Non-pigmented ciliary epithelial cell (primary cell): ENCODE measurements around the genes ZFP57 and HLA-G.

DNA sequence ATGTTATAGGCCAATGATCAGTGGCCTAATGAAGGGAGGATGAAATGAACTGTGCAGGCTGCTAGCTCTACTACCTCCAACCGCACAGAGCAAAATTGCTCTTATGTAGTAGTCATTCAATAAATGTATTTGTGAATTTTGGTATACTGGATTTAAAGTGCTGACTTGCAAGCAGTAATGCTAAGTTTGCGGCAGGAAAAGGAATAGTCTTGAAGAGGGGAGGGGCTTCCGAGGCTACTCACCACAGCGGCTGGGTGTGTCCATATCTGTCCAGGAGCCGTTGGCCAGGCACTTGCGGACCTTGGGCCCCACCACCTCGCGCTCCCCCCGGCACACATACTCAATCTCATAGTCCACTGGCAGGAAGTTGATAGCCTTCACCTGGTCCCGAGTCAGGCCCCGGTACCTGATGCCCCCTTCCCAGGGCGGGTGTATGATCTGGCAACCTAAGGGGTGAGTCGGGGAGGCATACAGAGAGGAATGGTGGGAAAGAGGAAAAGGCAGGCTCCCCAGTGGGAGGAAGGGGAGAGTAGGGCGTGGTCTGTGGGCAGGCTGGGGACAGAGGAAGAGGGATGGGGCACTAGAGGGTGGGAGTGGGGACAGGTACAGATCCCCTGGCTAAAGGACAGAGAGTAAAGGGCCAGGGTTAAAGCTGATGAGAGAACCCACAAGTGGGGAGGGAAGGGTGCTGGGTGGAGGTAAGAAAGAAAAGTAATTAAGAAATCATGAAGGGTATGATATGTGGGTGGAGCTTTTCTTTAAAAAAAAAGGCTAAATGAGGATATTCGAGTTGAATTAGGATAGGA lies 1.6 kb downstream of the GABBR1 start:
- RRBS: 31% methylated on average over 3 of the region's 15 CpGs

- RRBS: 55% methylated on average over 2 of the region's 37 CpGs
These were observed at the start of gene ZFP57 for GRCh38 chr6:29680902-29681431. ZFP57 (minus strand) TSS chr6:29681152.

DNA sequence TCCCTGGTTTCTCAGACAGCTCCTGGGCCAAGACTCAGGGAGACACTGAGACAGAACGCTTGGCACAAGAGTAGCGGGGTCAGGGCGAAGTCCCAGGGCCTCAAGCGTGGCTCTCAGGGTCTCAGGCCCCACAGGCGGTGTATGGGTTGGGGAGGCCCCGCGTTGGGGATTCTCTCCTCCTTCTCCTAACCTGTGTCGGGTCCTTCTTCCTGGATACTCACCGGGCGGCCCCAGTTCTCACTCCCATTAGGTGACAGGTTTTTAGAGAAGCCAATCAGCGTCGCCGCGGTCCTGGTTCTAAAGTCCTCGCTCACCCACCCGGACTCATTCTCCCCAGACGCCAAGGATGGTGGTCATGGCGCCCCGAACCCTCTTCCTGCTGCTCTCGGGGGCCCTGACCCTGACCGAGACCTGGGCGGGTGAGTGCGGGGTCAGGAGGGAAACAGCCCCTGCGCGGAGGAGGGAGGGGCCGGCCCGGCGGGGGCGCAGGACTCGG lies at the start of gene HLA-G:
TSS of gene HLA-G (plus strand) at position 327 of the 496 bp plus-strand sequence.
- RRBS: 14% methylated on average over 5 of the region's 30 CpGs

- RRBS: 2% methylated on average over 25 of the region's 56 CpGs
These were observed 15.8 kb upstream of the HLA-A start for GRCh38 chr6:29926396-29926999.

GRCh38 chr6:29941453-29941965 lies 823 bp upstream of the HLA-A start:
- RRBS: no CpG with 5 or more reads among the region's 1 CpG

- RRBS: no CpG with 5 or more reads among the region's 6 CpGs
These were observed 3.1 kb downstream of the HLA-A start for GRCh38 chr6:29945115-29946221.

DNA sequence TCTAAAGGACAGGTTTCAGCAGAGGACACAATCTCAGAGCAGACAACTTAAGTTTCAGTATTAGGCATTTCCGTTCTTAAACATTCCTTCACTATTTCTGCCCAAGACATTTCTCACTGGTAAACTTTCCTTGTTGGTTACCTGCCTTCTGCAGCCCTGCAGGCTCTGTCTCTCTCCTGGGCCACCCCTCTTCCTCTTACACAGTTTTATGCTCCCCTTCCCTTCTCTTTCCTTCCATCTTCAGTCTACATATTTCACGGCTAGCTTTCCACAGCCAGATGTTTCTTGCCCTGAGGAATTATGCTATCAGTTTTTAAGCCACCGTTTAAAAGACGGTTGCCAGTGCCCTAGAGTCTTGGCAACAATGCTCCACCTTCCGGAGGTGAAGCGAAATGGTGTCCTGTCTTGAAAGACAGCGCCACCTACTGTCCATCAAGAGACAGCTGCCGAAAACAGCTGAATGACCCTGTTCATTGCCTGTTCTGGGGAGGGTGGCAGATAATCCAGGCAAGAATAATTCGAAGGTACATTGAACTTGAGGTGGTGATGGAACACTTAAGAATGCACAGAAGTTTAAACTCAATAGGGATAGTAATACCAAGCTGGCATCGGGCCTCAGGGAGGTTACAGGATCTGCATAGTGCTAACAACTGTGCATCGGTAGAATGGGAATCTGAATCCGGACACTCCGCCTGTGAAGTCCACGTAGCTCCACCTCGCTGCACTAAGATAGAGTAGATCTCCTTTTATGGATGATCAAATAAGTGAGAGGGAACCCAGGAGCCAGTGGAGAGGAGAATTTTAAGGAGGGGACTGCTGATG lies 4.9 kb upstream of the TRIM40 start:
- RRBS: no CpG with 5 or more reads among the region's 15 CpGs

- RRBS: no CpG with 5 or more reads among the region's 6 CpGs
These were observed 6.3 kb downstream of the TRIM10 start for GRCh38 chr6:30154696-30155128.

DNA sequence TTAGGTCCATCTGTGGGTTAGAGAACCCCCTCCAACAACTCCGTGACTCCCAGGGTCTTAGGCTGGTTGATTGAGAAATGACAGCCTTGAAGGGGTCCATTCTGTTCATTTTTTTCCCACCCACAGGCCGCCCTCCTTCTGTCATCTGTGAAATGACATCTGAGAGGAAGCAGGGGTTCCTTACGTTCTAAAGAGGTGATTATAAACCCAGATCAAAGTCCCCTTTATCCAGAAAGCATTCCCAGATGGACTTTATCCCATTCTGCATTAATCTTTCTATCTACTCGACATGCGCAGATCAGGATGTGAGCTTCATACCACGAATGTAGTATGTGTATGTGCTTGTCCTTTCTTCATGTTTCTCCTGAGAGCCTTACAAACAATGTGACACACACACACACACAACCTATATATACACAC lies 5.9 kb downstream of the TRIM10 start:
- RRBS: no CpG with 5 or more reads among the region's 6 CpGs

DNA sequence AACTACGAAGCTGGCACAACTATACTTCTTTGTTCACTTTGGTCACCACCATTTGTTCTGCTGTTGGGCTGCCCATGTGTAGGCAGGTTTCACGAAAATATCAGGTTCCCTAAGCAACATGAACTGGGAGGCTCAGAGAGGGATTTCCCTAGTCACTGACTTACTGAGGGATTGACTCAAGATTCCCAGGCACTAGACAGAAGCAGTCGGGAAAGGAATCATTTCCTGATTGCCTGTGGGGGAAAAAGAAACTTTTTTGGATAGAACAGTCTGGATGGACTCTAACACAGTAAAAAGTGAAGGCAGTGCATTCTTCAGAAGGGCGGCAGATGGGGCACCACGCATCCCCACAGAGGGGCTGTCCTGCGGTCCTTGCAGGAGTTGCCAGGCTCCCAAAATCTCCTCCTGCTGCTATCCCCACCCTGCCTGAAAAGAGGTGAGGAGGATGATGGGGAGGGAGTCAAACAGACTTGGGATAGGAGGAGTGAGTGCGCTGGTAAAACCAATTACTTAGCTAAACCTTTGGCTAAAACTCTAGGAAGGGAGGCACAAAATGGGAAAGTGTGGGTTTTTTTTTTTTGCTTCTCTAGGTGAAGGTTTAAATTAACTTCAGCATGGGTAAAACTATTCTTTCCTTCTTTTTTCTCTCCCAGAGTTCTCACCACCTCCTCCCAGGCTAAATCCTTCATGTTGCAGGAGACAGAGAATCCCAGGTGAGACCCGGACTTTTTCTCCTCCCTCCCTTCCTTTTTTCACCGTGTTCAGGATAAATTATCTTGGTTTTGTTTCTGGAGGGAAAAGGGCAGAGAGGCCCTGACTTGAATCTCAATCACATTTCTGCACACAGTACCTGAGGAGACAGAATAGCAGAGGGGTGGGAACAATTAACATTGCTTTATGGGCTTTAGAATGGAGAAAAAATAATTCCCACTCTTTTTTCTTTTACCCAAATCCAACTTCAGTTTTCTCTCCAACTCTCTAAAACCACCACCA lies 34.7 kb upstream of the TRIM39 start:
- RRBS: no CpG with 5 or more reads among the region's 9 CpGs

- RRBS: no CpG with 5 or more reads among the region's 8 CpGs
These were observed 26.2 kb upstream of the TRIM39 start for GRCh38 chr6:30300285-30301131.

DNA sequence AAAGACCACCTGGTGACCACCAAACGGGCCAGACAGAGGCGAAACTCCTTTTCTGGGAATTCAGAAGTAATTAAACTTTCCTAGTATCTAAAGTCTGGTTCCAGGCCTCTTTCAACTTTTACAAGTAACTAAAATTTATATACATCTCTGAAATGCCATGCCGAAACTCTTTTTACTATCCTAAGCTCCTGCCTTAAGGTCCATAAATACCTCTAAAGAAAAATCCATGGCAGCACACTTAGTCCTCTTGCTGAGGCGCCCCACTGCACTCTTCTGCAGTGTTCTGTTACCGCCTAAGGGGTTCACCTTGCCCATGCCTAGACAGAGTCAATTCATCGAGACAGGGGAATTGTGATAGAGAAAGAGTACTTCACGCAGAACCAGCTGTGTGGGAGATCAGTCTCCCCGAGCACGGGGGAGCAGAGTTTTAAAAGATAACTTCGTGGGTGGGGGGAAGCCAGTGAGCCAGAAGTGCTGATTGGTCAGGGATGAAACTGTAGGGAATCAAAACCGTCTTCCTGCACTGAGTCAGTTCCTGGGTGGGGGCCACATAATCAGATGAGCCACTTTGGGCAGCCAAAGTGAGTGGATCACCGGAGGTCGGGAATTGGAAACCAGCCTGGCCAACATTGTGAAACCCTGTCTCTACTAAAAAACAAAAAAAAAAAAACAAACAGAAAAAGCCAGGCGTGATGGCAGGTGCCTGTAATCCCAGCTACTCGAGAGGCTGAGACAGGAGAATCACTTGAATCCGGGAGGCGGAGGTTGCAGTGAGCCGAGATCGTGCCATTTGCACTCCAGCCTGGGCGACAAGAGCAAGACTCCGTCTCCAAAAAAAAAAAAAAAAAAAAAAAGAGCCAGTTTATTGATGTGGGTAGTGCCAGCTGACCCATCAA lies 4.3 kb upstream of the TRIM39 start:
- RRBS: no CpG with 5 or more reads among the region's 21 CpGs

DNA sequence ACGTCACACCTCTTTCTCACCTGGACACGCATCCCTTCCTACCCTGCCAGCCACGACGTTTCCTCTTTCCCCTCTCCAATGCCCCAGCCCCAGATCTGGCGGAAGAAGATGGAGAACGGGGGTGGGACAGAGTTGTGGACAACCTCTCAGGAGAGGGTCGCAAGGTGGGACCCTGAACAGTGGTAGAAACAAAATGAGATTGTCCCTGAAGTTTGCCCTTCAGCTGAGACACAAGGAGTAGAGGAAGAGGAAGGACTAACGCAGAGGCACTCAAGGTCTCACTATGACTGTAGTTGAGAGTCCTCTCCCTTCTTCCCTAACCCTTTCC lies 529 bp downstream of the TRIM39 start:
- RRBS: no CpG with 5 or more reads among the region's 8 CpGs

DNA sequence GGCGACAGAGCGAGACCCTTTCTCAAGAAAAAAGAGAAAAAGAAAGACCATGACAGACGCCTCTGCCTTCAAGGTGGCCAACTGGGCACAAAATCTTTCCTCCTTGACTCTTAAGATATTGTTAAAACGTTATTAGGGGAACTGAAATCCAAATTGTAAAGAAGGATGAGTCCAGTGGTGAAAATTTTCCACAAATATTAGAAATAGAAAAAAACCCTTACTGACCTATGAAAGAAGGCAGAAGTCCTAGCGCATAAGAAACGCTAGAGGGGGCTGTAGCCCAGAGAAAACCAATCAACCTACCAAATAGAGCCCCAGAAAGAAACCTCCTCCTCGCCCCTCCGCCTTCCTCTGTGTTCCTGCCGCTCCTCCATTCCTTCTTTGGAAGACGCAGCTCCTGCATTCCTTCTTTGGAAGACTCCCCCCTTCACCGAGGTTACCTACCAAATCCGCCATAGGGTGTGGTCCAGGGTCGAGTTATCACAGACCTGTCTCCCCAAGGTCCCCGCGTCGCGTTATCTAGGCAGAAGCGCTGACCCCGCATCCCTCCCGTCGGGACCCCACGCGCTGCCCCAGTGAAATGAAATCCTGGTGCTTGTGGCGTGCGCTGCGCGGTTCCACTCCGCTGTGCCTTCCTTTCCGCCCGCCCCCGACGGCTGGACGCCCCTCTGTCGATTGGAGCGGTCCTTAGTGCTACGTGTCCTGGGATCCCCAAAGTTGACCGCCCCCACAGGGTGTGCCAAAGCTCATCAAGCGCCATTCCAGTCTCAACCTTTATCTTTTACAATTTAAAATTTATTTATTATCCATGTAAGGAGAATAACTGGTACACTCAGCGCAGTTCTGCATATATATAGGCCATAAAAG lies 12.8 kb downstream of the RPP21 start:
- RRBS: no CpG with 5 or more reads among the region's 39 CpGs

DNA sequence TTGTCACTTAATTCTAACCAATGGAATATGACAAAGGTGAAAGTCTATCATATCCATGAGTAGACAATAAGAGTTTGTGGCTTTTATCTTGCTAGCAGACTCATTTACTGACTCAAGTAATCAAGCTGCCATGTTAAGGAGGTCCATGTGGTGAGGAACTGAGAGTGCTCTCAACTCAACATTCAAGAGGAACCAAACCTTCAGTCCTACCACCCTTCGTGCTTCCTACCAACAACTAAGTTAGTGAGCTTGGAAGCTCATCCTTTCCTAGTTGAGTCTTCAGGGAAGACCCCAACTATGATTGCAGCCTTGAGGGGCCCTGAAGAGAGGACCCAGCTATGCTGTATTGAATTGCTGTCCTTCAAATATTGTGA lies 19.2 kb downstream of the HLA-E start:
- RRBS: no CpG with 5 or more reads among the region's 1 CpG

GRCh38 chr6:30562310-30562767 lies 5.2 kb downstream of the PRR3 start:
- RRBS: no CpG with 5 or more reads among the region's 13 CpGs

GRCh38 chr6:30599536-30600311 lies 17.3 kb downstream of the PPP1R10 start:
- RRBS: no CpG with 5 or more reads among the region's 13 CpGs

- RRBS: no CpG with 5 or more reads among the region's 8 CpGs
These were observed 7.1 kb downstream of the PPP1R10 start for GRCh38 chr6:30609629-30610725.

- RRBS: no CpG with 5 or more reads among the region's 3 CpGs
These were observed 2.9 kb downstream of the PPP1R10 start for GRCh38 chr6:30614274-30614466.

GRCh38 chr6:30648028-30648589 lies 1.2 kb downstream of the C6orf136 start:
- RRBS: no CpG with 5 or more reads among the region's 13 CpGs